Measurements from ENCODE around the genes EPO and MUC3A.

DNA sequence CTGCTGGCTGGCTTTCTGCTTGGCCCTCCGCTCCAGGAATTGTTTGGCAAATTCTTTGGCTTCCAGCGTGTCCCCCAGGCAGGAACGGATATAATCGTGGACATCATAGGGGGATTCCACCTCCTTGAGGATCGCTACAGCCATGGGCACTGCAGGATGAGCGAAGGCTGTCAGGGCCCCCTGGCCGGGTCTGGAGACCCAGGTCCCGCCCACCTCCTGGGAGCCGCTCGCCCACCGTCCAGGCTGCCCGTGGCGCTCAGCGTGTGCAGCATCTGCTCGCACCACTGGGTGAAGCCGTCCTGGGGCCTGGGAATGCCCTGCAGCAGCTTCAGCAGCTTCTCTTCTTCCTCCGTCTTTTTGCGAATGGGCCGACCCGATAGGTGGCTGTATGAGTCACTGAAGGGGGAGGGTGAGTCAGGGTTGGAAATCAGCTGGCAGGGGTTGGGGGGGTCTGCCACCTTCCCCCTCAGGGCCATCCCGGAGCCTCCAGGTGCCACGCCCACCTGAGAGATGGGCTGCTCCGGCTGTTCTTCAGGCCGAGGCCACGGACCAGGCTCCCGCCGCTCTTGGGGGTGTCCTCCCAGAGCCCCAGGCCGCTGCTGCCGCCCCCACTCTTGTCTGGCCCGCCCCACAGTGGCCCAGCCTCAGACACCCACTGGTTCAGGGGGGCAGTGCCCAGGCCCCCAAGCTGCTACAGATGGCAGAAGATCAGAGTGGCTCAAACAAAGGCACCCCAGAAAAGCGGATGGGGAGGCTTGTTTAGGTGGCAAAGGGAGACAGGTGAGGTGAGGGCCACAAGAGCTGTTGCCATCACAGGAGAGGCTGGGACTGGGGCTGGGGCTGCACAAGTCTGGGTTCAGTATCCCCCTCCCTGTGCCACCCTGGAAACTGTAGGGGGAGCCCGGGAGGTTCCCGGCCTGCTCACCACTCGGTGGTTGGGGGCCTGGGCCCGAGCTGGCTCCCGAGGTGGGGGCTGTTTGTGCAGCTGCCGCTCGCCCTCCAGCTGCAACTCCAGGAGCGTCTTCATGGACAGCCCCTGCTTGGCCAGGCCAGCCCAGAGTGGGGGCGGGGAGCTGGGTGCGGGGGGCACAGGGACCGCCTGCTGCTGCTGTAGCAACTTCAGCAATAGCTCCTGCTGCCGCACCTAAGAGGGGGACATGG lies 8.9 kb downstream of the GNB2 start:
- PRO-cap, result no peak
- RAMPAGE, long total RNA, 4 experiments, result no peak in any of the 4 experiments

DNA sequence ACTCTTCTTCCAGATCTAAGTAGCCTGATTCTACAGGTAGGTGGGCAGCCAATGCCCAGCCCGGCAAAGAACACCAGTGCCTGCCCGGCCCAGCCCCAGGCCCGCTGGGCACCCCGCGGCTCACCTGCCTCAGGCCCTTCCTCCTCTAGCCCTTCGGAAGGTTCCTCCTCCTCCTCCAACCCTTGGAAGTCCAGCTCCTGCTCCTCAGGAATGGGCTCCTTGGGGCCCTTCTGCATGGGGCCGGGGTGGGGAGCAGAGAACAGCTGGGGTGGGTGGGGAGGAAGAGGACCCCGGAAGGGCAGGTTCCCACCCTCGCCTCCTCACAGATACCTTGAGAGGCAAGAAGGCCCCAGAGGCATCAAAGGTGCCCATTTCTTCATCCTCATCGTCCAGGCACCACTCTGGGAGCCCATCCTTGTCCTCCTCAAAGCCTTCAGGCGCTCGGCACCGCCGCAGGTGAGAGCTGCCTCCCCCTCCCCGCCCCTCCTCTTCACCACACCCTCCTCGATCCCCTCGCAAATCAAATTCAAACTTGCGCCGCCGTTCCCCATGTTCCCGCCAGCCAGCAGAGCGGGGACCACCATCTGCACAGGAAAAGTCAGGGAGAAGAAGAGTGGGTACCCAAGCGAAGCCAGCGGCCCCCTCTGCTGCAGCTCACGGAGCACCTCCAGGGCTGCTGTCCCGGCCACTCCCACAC lies 8.1 kb downstream of the GIGYF1 start:
- PRO-cap, result no peak
- RAMPAGE, long total RNA, 4 experiments, result no peak in any of the 4 experiments

DNA sequence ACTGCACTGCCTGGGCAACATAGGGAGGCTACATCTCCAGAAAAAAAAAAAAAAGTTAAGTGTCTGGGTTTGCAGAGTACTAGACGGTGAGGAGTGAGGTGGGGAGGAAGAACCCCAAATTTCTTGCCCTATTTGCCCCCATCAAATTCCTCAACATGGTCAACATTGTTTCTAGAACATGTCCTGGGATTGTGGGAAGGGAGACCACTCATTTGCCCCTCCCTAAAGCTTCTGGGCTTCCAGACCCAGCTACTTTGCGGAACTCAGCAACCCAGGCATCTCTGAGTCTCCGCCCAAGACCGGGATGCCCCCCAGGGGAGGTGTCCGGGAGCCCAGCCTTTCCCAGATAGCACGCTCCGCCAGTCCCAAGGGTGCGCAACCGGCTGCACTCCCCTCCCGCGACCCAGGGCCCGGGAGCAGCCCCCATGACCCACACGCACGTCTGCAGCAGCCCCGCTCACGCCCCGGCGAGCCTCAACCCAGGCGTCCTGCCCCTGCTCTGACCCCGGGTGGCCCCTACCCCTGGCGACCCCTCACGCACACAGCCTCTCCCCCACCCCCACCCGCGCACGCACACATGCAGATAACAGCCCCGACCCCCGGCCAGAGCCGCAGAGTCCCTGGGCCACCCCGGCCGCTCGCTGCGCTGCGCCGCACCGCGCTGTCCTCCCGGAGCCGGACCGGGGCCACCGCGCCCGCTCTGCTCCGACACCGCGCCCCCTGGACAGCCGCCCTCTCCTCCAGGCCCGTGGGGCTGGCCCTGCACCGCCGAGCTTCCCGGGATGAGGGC lies at the start of gene EPO:
EPO (plus strand) TSS at position 337 of the 790 bp plus-strand sequence.
- PRO-cap, result no peak
- RAMPAGE, long total RNA, 4 experiments, result no peak in any of the 4 experiments

DNA sequence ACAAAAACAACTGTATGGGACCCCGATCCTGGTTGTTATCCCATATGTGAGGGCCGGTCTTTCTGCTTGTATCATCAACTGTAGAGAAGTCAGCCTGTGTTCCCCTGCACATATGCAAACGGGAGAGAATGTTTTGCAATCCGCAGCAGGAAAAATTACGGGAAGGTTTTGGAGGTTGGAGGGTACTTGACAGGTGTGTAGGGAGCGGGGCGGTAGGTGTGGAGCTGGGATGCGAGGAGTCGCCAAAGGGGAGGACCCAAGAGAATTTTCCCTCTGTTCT lies 4.8 kb downstream of the EPO start:
- PRO-cap, result no peak
- RAMPAGE, long total RNA, 4 experiments, result no peak in any of the 4 experiments

GRCh38 chr7:100816461-100816803 lies 10.9 kb downstream of the EPHB4 start:
- PRO-cap, result no peak
- RAMPAGE, long total RNA, 4 experiments, result no peak in any of the 4 experiments

GRCh38 chr7:100949053-100949707 lies at the start of gene MUC3A:
TSS of gene MUC3A (plus strand) at chr7:100949534.
- PRO-cap, result no peak
- RAMPAGE, long total RNA, 4 experiments, result no peak in any of the 4 experiments

DNA sequence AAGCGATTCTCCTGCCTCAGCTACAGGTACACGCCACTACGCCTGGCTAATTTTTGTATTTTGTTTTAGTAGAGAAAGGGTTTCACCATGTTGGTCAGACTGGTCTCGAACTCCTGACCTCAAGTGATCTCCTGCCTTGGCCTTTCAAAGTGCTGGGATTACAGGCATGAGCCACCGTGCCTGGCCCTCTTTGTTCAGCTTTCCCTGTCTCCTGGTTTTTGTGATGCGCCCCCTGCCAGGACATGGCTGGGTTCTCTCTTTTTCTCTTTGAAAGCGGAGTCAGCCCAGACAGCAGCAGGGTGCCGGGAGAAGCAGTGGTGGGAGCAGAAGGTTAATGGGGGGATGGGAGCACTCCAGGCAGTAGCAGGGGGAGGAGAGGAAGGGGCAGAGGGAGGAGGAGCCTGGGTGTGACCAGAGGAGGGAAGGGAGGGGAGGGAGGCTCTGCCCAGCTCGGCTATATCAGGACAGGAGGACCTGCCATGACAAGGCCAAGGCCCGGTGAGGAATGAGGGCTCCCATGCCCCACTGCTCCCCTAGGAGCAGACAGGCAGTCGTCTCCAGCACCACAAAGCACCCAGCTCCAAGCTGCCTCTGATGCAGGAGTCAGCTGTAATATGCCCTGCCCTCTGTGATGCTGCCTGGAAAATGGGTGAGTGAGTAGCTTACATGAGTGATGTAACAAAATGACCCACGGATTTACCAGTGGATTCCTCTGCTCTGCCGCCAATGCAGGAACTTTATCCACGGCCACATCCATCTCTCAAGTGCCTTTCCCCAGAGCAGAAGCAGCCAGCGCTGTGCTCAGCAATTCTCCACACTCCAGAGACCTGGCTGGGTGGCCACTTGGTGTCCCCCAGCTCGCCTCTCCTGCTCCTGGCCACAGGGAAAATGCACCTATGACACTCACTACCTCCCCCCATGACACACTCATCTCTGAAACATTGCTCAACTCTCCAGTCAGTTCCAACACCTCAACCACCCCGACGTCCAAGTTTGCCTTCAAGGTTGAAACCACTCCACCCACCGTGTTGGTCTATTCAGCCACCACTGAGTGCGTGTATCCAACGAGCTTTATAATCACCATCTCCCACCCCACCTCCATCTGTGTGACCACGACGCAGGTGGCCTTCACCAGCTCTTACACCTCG lies 2.1 kb downstream of the MUC3A start:
- PRO-cap, result no peak
- RAMPAGE, long total RNA, 4 experiments, result no peak in any of the 4 experiments

DNA sequence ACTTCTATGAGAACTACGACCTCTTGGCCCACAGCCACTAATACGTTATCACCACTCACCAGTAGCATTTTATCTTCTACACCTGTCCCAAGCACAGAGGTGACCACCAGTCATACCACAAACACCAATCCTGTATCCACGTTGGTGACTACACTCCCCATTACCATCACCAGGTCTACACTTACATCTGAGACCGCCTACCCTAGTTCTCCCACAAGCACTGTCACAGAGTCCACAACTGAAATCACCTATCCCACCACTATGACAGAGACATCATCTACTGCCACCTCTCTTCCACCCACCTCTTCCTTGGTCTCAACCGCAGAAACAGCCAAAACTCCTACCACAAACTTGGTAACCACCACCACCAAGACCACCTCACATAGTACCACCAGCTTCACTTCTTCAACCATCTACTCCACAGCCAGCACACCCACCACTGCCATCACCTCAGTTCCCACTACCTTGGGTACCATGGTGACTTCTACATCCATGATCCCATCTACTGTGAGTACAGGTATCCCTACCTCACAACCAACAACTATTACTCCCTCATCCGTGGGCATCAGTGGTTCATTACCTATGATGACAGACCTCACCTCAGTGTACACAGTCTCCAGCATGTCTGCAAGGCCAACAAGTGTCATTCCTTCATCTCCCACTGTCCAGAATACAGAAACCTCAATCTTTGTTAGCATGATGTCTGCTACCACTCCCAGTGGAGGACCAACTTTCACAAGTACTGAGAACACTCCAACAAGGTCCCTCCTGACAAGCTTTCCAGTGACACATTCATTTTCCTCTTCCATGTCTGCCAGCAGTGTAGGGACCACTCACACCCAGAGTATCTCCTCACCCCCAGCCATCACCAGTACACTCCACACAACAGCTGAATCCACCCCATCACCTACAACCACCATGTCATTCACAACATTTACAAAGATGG lies 6.9 kb downstream of the MUC3A start:
- PRO-cap, result no peak
- RAMPAGE, long total RNA, 4 experiments, result no peak in any of the 4 experiments

- PRO-cap, result no peak
- RAMPAGE, long total RNA, 4 experiments, result no peak in any of the 4 experiments
These were observed 739 bp upstream of the MUC12 start for GRCh38 chr7:100968543-100969108.

- PRO-cap, result no peak
- RAMPAGE, long total RNA, 4 experiments, result no peak in any of the 4 experiments
These were observed 1.3 kb upstream of the MUC17 start for GRCh38 chr7:101018465-101019101.

DNA sequence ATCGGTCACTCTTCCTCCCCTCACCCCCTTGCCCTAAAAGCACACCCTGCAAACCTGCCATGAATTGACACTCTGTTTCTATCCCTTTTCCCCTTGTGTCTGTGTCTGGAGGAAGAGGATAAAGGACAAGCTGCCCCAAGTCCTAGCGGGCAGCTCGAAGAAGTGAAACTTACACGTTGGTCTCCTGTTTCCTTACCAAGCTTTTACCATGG lies 899 bp upstream of the SERPINE1 start:
- PRO-cap, result no peak
- RAMPAGE, long total RNA, 4 experiments, result no peak in any of the 4 experiments

GRCh38 chr7:101173385-101173798 lies 6.7 kb downstream of the NAT16 start:
- PRO-cap, result no peak
- RAMPAGE, long total RNA, 4 experiments, result no peak in any of the 4 experiments

DNA sequence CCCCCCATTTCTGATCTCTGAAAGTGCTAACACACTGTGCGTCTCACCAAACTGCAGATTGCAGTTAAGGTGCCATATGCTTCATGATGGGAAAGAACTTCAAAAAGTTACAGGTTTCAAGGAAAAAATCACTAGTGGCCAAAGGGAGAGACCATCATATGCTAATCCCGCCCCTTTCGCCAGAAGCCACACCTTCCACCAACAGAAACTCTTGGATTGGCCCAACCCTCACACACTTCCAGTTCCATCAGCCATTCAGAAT lies 2.2 kb upstream of the NAT16 start:
- PRO-cap, result no peak
- RAMPAGE, long total RNA, 4 experiments, result no peak in any of the 4 experiments

- PRO-cap, result no peak
- RAMPAGE, long total RNA, 4 experiments, result no peak in any of the 4 experiments
These were observed 656 bp downstream of the PLOD3 start for GRCh38 chr7:101216692-101217158.

GRCh38 chr7:101299292-101299880 lies 22.2 kb downstream of the IFT22 start:
- PRO-cap, result no peak
- RAMPAGE, long total RNA, 4 experiments, result no peak in any of the 4 experiments

DNA sequence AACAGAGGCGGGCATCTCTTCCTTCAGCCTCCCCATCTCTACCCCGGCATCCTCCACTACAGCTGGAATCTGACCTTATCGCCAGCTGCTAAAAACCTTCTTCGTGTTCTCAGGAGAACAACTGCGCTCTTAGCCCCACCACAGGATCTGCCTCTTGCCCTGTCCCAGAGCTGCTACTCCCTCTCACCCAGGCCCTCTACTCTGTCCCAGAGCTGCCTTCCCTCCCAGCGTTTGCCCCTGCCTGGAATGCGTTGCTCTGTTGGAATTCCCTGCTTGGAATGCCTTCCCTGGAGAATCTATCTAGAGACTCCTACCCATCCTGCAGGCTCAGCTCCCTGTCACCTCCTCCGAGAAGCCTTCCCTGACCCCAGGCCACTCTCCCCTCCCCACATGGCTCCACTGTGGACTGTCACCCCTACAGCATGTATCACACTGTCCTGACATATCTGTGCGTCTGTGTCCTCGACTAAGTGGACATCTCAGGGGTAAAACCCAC lies 4.5 kb downstream of the MYL10 start:
- PRO-cap, result no peak
- RAMPAGE, long total RNA, 4 experiments, result no peak in any of the 4 experiments

- PRO-cap, result unidirectional peak, plus-strand start at chr7:101739364
- RAMPAGE, long total RNA, 4 experiments, result no peak in any of the 4 experiments
These were observed 78.2 kb upstream of the CUX1 start for GRCh38 chr7:101739289-101739488.

GRCh38 chr7:101774966-101775452 lies 42.4 kb upstream of the CUX1 start:
- PRO-cap, result unidirectional peak, plus-strand start at chr7:101775152
- RAMPAGE, long total RNA, 4 experiments, result no peak in any of the 4 experiments

GRCh38 chr7:101816837-101817427 lies 494 bp upstream of the CUX1 start:
- PRO-cap, result no peak
- RAMPAGE, long total RNA, 4 experiments, result no peak in any of the 4 experiments

GRCh38 chr7:101913658-101914441 lies 96.4 kb downstream of the CUX1 start:
- PRO-cap, result no peak
- RAMPAGE, long total RNA, 4 experiments, result no peak in any of the 4 experiments